SJSA1 (cell line): ENCODE data around the gene CDKAL1.

DNA sequence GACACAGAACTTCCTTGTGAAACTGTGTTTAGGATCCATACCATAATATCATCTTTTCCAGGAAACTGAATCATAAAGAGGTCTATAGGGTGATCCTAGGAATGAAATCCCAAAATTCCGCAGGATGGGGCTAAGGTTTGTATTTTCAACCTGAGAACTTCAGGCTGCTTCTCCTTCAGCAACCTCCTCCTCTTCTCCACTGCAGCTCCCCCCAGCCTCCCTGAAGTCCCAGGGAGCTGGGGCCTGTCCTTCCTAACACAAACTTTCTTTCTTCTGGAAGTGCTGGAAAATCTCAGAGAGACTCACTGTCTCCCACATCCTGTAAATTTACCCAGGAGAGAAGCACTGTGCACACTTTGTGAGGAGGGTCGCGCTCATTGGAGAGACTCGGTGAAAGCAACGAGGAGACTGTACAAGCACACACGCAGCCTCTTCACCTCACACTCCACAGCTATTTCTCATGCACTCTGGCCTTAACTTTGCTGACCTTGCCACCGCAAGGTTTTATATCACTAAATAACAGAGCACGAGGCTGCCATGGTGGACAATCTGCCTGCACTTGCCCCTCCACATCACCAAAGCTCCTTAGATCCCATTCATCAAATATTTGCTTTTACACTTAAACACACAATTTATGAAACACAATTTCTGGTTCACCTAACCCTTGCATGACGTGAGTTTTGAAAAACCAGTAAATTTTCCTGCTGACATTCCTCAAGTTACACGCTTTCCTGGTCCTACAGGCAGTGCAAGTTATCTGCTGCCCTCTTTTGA, 14.3 kb downstream of the ID4 start:
- RAMPAGE, long total RNA: no peak

GRCh38 chr6:19902774-19903091, 65.6 kb downstream of the ID4 start:
- RAMPAGE, long total RNA: no peak

DNA sequence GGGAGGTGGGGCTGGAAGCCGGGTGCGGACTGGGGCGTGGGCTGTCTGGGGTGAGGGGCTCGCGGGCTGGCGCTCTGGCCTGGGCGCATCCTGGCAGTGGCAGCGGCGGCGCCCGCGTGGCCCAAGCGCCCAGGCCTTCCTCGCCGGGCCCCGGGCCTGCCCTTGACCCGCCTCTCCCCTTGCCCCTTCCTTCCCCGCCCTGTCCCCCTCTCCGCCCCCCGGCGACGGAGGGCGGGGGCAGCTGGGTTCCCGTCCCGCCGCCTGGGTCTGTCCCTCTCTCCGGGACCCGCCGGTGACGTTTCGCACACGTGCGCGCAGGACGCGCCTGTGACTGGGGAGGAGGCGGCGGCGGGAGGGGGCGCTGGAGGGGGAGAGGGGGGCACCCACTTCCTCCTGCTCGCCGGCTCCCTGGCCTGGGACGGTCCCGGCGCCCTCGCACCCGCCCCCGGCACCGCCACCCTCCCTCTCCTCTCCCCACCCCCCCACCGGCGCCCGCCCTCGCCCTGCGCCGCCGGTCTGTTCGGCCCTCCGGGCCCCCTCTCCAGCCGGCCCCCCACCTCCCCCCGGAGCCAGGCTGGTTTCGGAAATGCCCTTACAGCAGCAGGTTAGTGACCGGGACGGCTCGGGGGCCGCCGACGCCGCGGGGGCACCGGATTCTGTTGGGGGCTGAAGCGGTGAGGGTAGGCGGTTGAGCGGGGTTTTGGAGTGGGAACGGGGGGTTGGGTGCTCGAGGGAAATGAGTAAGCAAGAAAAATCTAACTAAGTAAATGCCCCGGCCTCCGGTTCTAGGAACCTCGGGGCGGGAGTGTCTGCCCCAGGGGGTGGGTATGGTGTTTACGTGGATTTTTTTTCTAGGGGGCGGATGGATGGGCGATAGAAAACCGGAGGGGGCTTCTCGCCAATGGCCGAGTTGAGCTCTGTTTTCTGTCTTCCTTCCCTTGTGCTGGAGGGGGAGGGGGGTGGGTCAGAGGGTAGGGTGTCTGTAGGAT, 1.8 kb downstream of the E2F3 start:
- RAMPAGE, long total RNA: no peak

- RAMPAGE, long total RNA: no peak
These were observed 40.2 kb downstream of the E2F3 start for GRCh38 chr6:20441719-20442395.

- RAMPAGE, long total RNA: no peak
These were observed at the start of gene CDKAL1 for GRCh38 chr6:20534253-20534927. Gene CDKAL1, plus strand, starts transcription at chr6:20534457.

DNA sequence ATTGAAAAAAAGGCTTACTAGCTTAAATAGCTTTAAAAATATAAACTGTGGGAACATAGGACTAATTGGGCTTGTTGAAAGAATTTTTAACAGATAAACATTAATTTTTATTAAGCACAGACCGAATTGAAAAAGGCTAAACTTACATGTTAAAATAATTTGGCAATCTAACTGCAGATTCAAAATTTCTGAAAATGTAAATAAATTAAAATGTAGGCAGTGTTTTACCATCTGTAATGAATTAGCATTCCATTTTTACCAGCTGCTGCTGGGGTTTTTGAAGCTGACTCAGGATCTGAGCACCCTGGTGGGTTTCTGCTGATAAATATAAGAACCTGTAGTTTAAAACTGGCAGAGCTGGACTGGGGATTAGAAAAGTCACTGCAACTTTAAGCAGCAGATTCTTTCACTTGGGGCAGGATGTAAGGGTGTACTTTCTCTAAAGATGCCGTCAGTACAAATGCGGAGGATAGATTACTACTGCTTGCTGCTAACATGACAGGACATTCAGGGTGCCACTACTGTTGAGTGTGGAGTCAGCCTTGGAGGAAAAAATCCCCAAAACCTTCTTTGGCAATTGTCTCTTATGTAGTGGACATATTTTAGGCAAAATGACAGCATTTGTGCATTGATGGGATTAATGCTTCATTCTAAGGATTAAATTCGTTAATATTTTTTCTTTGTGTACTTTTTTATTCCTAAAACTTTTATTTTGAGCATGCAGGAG, 341.8 kb downstream of the CDKAL1 start:
- RAMPAGE, long total RNA: no peak

DNA sequence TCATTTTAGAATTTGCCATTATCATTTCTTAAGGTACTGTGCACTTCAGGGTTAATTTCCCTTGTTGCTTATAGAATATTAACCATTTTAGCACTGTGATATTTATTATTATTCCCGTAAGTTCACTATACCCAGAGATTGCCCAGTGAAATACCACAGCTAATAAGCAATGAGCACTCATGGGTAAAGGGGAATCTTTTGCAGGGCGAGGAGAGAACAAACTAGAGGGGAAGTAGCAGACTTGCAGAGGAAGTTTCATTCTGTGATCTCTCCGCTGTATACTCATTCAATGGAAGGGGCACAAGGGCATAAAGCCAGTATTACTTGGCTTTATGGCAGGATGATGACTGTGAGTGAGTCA, 471.4 kb downstream of the CDKAL1 start:
- RAMPAGE, long total RNA: no peak

DNA sequence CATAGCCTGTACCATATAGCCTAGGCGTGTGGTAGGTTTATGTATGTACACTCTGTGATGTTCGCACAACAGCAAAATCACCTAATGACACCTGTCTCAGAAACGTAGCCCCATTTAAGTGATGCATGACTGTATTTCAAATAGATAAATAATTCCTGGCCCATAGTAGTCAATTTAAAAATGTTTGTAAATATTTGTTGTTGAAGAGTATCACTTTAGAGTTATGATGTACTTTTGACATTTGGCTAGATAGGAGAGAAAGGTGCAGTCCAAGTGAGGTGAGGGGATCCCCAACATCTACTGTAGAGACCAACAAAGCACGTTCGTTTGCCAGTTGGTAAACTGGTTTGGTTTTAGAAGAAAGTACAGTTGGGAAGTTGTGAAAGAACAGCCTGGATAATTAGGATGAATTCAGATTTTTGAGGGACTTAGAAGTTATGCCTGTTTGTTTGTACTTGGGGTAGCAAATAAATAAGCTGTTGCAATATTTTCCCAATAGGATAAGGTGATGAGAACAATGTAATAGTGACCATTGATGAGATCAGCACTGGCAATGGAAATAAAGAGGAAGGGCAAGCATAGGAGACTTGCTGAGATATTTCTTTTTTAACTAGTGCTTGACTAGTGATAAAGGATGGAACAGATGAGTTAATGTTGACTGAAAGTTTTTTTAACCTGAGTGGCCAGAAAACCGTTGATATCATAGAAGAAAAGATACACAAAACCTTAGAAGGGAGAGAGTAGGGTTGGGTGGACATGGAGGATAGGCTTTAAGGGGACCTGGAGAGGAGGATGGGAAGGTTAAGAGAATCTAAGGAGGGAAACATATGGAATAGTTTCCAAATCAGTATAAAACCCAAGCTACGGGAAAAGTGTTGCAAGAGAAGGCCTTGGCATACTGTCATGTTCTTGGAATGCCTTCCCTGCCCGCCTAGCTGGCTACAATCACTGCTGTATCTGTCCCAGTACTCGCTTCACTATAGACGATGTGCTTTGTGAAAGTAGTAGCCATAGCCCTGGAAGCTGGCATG, 498.8 kb downstream of the CDKAL1 start:
- RAMPAGE, long total RNA: no peak

- RAMPAGE, long total RNA: no peak
These were observed 511.0 kb downstream of the CDKAL1 start for GRCh38 chr6:21045175-21045771.

GRCh38 chr6:21263445-21264180, 329.9 kb upstream of the SOX4 start:
- RAMPAGE, long total RNA: no peak

DNA sequence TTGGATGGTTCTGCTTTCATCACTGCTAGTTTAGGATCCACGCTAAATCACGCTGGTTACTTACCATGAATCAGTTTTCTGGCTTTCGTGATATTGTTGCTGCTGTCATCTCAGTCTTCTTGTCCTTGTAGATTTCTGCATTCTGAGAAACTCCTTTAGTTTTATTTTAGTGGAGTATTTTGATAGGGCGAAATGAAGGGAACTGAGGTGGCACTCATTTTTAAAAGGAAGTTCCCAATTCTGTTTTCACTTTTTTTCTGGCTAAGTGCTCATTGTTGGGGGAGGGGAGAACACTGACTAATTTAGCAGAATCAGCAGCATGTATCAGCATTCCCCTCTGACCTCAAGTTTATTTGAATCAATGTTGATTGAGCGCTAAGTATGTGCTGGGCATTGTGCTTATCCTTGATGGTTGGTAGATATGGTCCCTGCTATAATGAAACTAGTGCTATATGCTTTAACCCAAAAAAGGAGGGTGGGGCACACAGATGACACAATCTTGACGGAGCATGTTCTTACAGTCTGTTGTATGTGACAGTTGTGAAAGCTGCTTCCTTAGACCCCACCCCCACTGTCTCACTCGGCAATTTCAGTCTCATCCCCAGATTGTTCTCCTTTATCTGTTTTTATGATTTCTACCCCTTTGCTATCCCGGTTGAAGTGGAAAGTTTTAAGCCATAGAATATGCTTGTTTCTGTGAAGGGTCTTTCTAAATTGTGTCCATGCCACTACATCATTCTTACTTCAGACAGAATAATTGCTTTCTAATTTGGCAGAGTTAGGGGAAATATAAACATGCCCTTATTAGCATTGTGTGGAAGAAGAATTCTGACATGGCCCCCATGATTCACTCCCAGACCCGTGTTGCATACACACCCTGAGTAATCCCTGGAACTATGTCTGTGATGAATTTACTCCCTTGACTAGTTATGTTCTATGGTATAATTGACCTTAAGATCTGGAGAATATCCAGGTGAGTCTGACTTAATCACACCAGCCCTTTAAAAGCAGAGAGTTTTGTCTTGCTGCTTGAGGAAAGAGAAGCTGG, 262.5 kb downstream of the SOX4 start:
- RAMPAGE, long total RNA: no peak

DNA sequence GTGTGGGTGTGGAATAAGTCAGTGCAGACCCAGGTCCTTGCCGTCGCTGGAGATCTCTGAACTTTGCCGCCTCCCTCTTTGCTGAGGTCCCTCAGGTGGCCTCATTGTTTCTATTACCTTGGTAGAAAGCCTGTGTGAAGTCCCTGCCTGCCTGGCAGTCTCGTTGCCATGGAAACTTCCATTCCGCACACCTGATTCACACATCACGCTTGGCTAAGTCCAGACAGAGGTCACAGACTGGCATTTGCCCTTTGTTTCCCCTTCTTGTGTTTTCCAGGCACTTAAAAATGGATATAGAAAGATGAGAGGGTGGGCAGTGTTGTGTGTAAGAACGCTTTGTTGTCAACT, 260.6 kb downstream of the PRL start:
- RAMPAGE, long total RNA: no peak

DNA sequence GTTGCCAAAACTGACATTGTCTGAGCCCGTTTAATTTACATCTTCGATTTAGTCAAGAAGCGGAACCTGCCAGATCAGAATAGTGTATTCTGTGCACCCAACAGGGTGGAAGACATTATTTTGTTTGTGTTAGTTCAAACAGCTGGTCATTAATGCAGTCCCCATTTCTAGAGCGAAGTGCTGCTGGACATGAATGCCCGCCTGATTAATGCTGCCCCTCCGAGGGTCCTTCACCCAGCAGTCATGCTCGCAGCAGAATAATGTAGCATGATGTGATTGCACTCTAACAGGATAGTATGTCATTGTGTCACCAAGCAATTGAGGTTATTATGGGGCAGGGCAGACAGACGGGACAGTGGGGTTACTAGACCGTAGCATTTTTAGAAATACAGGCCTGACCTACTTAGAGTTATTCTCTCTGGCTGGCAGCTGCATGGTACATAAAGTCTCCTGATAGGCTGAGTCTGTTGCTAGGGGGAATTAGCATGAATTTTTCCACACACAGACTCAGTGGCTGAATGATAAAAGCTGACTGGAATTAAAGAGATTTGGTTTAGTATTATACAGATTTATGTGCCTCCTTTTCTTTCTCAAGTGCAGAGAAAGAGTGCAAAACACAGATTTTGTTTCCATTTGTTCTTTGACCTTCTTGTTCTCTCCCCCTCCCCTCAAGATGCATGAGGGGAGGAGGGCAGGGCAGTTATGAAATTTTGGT, 147.1 kb downstream of the PRL start:
- RAMPAGE, long total RNA: no peak

DNA sequence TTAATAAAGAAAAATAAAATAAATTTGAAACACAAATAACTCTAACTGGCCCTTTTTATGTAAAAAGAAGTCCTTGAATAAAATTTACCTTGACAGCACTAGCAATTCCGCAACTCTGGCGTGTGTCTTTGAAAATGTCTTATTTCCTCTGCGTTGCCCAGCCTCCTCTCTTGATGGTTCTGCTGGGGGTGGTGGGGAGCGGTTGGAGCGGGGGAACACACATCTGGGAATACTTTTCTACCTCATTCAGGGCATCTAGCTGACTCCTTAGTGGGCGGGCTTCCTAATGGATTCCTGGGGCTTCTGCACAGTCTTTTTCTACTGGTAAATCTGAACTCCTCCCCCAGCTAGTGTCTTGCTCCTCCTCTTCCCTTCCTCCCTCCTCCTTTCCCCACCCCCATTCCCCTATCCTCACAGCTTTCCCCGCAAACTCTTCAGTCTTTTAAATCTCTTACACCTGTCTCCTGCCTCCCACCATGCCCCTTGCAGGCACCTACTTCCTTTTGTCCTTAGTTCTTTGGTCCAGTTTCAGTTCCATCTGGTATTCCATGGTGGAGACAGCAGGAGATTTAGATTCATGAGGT, 74.4 kb downstream of the PRL start:
- RAMPAGE, long total RNA: no peak

- RAMPAGE, long total RNA: no peak
These were observed 673.3 kb downstream of the HDGFL1 start for GRCh38 chr6:23242658-23243098.

- RAMPAGE, long total RNA: no peak
These were observed 1.2 kb upstream of the MRS2 start for GRCh38 chr6:24401461-24402043.

GRCh38 chr6:24497272-24497957, 2.6 kb downstream of the ALDH5A1 start:
- RAMPAGE, long total RNA: no peak

GRCh38 chr6:24761341-24761863, 13.3 kb upstream of the GMNN start:
- RAMPAGE, long total RNA: no peak

GRCh38 chr6:24918739-24919447, 16.9 kb downstream of the RIPOR2 start:
- RAMPAGE, long total RNA: no peak

DNA sequence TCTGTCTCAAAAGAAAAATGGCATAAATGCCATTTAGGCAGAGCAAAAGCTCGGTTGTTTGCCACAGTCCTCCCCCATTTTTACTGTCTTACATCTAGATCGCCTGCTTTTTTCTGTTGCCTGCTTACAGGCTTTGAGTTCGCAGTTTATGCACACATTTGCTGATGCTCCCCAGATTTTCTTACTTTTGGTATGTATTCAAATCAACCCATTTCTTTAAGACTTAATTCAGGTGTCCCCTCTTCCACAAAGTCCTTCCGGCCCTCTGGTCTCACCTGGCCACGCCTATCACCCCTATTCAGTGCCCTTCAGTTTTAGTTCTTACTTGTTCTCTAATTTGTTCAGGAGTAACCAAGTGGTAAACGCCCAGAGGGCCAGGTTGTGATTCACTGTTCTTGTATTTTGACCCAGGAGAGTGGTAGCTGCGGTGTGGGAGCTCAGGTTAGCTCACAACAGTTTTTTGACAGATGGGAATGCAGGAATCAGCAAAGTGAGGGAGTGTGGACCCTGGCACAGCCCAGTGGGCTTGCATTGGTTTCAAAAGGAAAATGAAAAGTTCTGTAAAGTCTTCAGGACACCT, 81.6 kb upstream of the RIPOR2 start:
- RAMPAGE, long total RNA: no peak